Diencephalon (tissue), 2 donors: Measurements from ENCODE around the genes SBDS and TYW1.

DNA sequence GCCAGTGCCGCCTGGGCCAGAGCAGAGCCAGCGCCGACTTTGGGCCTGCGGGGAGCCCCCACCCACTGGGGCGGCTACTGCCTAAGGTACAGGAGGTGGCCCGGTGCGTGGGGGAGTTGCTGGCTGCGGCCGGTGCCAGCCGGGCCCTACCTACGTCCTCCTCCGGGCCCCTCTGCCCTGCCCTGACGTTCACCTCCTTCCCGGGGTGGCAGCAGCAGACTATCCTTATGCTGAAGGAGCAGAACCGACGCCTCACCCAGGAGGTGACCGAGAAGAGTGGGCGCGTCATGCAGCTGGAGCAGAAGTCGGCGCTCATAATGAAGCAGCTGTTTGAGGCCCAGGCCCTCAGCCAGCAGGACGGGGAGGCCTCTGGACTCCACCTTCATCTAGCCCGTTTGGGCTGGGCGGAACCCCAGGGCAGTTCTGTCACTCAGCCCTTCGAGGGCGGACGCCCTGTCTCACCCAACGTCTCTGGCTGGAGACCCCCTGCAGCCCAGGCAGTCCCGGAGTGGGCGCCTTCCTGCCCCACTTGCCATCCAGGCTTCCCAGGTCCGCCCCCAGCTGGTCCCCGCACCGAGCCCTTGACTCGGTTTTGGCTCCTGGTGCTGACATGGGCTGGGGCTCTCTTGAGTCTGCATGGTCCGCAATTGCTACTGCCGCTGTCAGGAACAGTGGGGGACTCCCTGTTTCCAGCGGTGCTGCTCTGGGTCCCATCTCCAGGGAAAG lies 71.5 kb upstream of the KCTD7 start:
- RAMPAGE, long total RNA: no peak

DNA sequence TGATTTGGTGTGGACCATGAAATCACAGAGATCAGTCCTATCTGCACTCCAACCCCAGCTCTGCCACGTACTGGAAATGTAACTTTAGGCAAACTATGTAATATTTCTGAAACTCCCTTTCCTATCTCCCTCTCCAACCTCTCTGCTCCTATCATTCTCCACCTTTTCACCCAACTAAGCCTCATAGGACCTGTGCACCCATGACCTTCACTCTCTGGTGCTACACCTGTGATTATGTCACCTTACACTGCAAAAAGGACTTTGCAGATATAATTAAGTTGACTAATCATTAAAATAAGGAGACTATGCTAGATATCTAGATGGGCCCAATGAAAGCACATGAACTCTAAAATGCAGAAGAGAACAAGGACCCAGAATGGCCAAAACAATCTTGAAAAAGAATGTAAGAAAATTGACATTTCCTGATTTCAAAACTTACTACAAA lies 48.3 kb upstream of the KCTD7 start:
- RAMPAGE, long total RNA: no peak

DNA sequence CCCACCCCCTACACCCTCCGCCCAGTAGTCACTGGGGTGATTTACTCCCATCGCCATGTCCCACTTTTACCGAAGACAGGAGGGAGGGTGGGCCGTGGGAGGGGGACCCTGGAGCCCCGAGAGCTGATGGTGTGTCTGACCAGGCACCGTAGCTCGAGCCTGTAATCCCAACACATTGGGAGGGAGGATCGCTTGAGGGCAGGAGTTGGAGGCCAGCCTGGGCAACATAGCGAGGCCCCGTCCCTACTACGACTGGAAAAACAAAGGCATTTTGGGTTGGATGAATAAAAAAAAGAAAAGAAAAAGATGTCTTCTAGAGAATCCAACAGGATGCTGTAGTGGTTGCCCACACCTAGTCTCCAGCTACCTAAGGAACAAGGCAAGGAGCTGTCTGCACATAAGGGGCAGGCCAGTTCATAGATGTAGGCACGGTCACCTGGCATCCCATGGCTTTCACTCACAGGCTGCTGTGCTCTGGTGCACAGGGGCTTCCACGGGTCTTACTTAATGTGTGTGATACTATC lies 807 bp downstream of the KCTD7 start:
- RAMPAGE, long total RNA: no peak

DNA sequence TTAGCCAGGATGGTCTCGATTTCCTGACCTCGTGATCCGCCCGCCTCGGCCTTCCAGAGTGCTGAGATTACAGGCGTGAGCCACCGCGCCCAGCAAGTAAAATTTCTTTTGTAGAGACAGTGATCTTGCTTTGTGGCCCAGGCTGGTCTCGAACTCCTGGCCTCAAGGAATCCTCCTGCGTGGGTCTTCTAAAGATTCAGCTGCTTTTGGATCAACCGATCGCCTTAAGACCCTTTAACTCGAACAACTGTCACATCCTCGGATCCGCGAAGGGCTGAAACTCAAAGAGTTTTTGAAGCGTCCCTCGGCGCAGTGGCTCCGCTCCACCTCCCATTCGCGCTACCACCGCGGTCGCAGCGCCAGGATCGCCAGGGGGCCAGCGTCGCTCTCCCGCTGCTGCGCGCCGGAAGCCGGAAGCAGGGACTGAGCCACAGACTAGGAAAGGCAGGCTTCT lies 25.2 kb downstream of the KCTD7 start:
- RAMPAGE, long total RNA: no peak

DNA sequence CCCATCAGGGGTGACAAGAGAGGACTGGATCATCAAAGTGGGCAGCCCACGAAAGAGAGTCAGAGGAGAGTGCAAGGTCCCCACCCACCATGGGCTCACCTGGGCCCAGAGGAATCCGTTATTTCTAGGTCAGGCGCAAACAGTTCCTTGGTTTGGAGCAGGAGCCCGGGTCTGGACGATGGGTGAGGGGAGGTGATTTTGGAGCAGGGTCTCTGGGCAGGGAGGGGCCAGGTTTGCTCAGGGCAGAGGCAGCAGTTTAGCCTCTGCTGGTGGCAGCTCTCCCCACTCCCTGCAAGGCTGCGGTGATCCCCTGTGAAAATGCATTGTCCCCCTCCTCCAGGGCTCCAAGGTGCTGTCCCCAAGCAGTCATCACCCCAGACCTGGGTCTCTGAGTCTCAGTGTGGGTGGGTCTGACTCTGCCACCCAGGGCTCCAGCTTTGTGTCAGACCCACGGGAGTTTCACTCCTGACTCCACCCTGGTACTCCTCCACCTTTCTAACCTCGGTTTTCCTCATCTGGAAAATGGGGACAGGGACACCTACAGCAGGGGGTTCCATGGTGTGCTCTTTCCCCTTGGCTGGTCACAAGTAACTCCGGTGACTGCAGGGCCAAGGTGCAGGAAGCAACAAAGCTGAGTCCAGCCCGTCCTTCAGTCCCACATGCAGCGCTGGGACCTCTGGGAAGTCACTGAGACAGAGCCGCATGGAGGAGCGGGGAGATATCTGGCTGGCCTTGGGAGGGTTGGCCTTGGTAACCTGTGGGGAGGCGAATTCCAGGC lies 42.0 kb upstream of the RABGEF1 start:
- RAMPAGE, long total RNA: no peak

DNA sequence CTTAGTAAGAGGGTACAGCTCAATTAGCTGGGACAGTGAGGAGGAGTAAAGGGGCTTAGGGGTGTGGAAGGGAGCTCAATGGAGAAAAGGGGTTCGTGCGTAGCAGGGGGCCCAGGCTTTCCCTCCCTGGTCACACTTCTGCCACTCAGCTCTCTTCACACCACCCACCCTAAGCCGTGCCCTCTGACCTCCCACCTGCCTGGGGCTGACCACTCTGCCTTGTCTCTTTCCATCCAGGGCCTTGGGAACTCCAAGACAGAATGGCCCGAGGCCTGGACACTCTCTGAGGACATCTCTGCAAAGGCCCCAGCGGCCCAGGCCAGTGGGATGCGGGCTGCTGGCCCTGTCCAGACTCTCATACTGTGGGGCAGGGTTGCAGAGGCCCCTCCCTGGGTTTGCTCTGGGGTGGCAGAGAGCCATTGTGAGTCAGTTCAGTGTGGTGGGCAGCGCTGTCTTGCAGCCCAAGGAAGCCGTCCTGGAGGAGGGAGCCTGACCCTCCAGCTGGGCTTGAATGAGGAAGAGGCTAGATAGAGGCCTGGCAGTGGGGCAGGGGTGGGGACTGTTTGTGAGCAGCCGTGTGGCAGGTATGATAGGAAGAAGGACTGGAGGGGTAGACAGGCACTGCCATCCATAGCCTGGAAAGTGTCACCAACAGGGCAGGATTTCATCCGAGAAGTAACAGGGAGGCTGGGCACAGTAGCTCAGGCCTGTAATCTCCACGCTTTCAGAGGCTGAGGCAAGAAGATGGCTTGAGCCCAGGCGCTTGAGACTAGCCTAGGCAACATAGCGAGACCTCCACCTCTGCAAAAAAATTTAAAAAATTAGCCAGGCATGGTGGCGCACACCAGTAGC lies 39.8 kb upstream of the RABGEF1 start:
- RAMPAGE, long total RNA: no peak

- RAMPAGE, long total RNA: no peak
Measured at GRCh38 chr7:66737687-66738251, 2.8 kb upstream of the RABGEF1 start.

GRCh38 chr7:66771678-66772174 lies 31.2 kb downstream of the RABGEF1 start:
- RAMPAGE, long total RNA: no peak

GRCh38 chr7:66959416-66960100 lies 35.8 kb downstream of the SBDS start:
- RAMPAGE, long total RNA: no peak

DNA sequence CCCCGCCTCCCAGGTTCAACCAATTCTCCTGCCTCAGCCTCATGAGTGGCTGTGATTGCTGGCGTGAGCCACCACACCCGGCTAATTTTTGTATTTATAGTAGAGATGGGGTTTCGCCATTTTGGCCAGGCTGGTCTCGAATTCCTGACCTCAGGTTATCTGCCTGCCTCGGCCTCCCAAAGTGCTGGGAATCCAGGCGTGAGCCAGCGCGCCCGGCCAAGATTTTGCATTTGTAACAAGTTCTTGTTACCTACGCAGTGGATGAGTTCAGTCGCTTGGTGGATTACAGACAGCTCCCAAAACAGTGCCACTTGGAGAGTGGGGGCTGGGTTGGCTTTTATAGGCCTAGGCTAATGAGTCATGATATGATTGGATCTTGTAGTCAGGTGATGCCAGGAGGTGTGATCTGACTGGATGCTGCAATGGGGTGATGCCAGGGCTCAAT lies 20.4 kb downstream of the SBDS start:
- RAMPAGE, long total RNA: no peak

DNA sequence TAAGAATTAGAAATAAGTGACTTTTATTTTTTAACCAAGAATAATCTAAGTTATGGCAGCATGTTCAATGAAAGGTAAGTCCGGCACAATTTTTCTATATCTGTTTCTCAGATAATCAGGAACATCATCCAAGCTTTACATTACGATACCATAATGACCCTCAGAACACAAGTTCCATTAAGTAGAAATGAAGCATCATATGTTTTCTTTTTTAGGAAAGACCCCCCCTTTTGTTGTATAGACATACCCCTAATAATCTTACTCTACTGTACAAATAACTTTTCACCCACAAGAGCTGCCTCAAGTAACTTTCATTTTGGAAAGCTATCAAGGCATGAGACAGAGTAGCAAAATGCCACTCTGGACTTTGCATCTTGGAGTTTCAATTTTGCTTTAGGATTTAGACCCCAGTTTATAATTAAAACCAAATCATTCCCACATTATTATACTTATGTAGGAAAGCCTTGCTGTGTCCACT lies 7.6 kb downstream of the SBDS start:
- RAMPAGE, long total RNA: no peak

- RAMPAGE, long total RNA: start-site peak on the minus strand at chr7:66995494-66995610, 4,067 and 1,814 reads in 2 replicates
Measured at GRCh38 chr7:66995019-66995865, at the start of gene SBDS. Gene SBDS, minus strand, starts transcription at chr7:66995586.

DNA sequence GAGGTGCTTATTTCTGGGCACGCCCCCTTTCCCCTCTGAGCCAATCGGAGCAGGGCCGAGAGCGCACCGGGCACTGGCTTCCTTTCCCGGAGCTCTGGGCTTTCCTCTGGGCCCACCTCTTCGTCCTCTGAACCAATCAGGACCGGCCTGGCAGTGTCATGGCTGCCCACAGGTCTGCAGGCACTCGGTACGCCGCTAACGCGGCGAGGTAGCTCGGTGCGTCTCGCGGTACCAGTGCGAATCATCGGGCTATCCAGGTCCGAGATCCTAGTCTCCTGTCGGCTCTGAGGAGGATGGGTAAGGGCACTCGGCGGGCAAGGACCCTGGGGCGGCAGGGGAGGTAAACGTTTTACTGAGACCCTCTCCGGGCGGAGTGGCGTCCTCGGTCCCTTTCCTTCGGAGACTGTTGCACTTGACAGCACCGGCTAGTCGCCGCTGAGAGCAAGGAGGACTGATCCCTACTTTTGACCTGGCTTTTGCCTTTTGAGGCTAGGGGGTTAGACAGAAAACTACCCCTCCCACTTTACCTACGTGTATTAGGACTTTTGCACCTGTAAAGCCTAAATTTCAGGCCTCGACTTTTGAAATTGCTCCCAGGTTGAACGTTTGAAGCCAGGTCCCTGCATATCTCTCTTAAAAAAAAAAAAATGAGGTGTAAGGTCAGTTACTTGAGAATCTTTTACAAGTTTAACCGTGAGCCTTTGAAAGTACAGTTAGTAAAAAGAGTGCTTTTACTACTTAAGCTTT lies at the start of gene TYW1:
TSS of gene TYW1 (plus strand) at position 148 of the 747 bp plus-strand sequence.
- RAMPAGE, long total RNA: no peak

GRCh38 chr7:67518479-67519161 lies 241.9 kb downstream of the SPDYE21 start:
- RAMPAGE, long total RNA: no peak

DNA sequence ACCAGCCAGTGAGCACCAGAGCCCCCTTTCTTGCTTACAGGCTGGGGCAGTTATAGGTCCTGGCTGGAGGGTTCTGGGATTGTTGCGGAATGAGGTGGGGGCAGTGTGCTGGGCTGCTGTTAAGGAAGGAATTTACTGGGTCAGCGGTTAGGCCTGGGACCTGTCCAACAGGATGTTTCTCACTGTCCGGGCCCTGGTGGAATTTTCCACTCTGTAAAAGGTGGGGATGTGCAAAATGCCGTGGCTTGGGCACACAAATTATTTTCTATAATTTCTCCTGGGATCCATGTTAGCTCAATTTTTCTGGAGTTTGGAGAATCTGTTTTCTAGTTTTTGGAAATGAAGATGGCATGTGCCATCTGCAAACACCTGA lies 477.2 kb downstream of the SPDYE21 start:
- RAMPAGE, long total RNA: no peak

- RAMPAGE, long total RNA: no peak
Measured at GRCh38 chr7:69678492-69678952, 80.2 kb downstream of the AUTS2 start.

DNA sequence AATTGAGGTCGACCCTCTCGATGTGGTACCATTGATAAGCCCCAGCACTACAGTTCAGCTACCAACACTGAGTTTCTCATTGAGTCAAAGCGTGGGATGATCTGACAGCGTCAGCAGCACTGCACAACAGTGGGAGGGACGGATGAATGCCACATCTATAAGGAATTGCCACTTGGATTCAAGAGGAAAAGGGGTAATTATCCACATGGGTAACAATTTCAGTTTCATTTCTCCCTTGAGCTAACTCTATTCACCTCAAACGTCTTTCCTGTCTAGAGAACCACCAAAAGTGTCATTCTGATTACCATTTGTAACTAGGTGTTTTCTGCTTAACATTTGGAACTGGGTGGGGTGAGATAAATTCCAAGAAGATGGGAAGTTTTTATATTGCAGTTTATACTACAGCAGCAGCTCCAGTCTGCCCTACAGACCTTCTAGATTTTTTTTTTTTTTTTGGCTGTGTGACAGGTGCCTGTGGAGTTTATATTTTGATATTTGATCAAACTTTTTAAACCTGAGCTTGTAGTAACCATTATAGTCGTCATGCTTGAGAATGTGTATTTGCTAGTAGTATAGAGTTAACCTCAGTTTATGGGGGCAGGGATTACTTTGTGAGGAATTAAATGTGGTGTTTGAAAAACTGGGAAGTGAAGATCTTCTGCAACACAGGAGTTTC lies 343.0 kb downstream of the AUTS2 start:
- RAMPAGE, long total RNA: no peak

GRCh38 chr7:70152051-70152567 lies 553.8 kb downstream of the AUTS2 start:
- RAMPAGE, long total RNA: no peak

GRCh38 chr7:70496241-70497290 lies 635.4 kb upstream of the GALNT17 start:
- RAMPAGE, long total RNA: no peak

DNA sequence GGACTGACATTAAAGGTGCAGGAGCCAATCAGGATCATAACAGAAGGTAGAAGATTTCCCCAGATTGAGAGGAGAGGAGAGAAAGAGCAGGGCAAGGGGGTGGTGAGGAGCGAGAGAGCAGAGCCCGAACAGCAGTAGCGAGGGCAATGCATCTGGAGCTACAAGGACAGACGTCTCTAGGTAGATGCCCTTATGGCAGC lies 625.9 kb upstream of the GALNT17 start:
- RAMPAGE, long total RNA: no peak